PC-3 (cell line): ENCODE data around the genes NXPE1 and CADM1.

GRCh38 chr11:114196866-114197377, 99.3 kb upstream of the NNMT start:
- RAMPAGE, long total RNA, result no peak

- RAMPAGE, long total RNA, result no peak
Observed at GRCh38 chr11:114243670-114244450, 52.3 kb upstream of the NNMT start.

DNA sequence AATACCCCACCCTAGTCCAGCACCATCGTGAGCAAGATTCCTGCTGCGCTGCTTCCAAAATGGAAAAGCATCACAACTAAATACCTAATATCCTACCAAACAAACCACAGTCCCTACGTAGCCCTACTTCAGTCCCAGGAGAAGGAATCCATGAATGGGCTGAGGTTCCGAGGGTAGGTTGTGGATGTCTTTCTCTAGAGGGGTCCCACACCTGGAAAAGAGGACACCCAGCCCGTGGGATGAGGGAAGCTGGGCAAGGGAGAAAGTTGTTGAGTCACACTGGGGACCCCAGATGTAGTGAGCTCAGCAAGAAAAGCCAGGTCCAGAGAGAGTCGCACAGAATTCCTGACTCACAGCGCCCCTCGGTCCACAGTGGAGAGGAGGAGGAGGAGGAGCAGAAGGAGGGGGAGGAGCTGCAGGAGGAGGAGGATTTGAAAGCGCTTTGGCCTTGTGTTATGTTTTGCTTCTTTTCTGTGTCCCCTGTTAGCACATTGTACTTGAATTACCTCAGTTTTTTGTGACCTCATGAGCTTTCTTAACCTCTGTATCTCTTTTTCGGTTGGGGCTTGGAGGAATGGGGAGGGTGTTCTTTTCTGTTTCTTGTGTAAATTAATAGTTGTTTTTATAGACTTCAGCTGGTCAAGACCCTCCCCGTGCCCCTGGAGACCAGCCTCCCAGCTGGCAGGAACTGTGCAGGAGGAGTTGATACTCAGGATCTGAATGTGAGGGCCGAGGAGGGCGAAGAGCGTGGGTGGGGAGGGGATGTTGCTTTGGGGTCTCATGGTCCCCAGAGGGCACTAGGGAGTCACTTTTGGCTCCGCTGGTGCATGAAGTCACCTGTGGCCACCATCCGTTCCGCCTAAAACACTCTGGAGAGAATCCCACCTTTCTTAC, 44.6 kb upstream of the NNMT start:
- RAMPAGE, long total RNA, result no peak

DNA sequence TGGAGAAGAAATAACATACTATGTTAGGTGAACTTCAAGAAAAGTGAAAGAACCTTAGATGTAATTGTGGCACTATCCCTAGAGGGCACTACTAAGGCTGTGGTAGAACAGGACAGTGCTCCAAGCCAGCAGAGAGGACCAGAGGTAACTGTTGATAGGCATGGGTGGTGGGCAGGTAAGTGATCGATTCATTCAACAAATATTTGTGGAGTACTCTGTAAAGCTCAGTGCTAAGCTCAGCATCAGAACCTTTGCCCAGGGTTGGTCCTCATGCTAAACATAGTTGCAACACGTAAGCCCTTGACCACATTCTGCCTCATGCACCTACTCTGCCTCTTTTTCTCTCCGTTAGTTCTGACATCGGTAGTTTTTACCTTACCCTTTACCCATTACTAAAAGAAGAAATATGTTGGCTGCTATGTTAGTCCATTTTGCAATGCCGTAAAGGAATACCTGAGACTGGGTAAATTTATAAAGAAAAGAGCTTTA, 18.5 kb upstream of the NNMT start:
- RAMPAGE, long total RNA, result no peak

DNA sequence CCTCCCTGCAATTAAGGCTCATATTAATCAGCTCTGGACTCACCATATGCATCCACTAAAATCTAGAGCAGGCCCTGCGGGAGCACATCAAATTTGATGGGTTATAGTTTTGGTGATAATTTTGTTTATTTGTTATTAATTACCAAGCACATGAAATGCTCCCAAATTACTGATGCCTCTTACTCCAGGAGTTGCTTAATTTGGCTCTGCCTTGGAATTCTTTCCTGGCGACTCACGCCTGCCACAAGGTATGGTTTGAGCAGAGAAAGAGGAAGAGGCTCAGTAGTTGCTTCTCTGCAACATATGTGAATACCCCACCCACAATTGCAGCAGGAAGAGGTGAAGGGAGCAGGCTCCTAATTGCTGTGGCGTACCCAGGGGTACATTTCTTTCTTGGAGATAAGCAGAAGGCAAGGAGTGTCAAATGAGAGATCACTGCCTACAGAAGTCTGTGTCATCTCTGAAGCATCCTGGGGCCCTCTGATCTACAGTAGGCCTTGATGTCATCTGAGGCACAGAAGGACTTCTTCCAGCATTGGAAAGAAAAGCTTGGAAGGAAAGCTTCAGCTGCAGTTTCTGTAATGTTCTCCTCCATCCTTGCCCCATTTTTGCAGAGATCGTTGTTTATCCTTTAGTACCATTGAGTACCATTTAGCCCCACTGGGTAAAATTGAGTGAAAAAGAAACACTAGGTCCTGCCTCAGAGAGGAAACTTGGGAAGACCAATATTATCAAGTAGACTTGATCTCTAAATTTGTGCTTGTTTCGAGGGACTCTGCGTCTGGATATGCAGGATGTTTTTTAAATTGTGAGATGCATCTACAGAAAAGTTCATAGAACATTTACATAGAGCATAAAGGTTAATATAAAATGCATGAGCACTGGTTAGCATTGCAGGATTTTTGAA, 10.5 kb upstream of the NNMT start:
- RAMPAGE, long total RNA, result no peak

GRCh38 chr11:114321841-114322436, 25.7 kb downstream of the NNMT start:
- RAMPAGE, long total RNA, result no peak

DNA sequence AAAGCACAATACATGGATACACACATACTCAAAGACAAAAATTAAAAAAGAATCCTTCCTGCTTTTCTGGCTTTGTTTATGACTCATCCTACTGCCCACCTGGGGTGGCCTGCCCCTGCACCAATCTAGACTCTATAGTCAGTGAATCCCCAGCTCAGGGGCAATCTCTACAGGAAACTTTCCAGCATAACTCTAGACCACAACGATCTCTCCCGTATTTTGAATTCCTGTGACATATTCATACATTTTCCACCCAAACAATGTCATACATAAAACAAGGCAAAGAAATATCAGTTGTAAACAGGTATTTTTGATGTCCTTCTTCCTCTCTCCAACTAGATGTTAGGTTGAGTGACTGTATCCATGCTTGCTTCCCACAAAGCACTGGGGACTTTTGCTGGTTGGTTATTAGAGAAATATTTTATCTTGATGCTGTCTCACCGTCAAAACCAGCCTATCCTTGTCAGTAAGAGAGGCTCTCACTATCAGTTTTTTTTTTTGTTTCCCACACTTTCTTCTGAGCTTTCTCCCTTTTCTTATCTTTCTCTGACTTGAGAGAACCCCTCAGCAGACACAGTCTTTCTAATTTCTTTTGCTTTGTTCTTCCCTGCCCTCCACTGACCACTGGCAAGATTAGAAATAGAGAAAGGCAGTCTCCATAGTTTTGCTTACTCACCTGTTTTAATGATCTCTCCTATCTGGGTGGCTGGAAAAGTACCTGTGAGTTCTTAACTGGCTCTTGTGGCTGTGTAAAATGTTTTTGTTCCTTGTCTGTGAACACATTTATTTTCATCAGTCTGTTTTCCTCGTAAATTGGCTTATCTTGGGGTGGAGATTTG, at the start of gene NXPE1:
TSS of gene NXPE1 (minus strand) at position 760 of the 839 bp plus-strand sequence.
- RAMPAGE, long total RNA, result no peak

DNA sequence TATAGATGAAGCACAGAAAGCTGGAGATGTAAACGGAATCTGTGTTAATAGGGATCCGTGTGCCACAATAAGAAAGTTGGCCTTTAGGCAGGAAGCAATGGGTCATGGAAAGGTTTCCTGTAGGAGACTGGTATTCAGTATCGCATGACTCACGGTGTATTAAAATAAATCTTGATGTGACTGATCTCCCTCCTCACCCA, 118.5 kb downstream of the NXPE2 start:
- RAMPAGE, long total RNA, result no peak

DNA sequence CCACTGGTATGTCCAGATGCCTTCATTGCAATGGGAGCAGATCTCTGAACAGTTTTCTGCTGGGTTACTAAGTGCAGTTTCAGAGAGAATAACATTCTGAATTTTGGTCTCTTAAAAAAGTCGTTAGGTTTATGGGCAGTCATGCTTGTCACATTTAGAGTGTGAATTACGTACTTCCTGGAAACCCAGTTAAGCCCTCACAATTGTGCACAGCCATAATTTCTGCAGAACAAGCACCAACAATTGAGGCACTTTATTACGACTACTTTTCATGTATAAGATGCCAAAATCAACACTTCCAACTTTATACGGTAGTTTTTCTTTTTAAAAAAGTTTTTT, 247.4 kb downstream of the CADM1 start:
- RAMPAGE, long total RNA, result no peak

- RAMPAGE, long total RNA, result no peak
Observed at GRCh38 chr11:115503820-115504540, at the start of gene CADM1. TSS of gene CADM1 (minus strand) at chr11:115504415.

DNA sequence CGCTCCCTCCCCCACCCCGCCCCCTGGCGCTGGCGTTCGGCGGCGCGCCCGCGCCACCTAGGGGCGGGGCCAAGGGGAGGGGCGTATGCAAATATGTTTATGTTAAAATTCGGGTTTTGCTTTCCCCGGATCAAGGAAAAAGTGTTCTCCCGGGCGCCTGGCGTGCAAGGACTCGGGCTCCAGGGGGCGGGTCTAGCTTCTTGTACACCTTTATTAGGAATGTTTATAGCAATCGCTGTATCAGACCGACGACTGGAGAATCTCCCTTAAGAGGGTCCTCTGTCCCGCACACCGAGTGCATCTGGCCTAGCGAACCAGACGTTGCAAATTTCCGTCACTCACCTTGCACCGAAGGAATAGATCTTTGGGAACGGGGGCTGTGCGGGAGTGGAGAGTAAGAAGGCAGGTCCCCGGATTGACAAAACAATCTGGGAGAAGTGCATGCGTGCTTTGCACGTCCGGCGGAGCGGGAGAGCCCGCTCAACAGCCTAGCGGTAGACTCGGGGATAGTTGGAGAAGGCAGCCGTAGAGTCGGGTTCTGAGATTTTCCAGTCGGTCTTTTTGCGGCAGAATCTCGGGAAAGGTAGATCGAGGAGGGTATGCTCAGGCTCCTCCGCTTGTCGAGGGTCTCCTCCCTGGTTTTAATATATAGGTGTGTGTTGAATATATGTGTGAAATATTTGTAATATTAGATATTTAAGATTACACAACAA, 482 bp upstream of the CADM1 start:
- RAMPAGE, long total RNA, result no peak

GRCh38 chr11:116192631-116193181, 580.1 kb downstream of the BUD13 start:
- RAMPAGE, long total RNA, result no peak

DNA sequence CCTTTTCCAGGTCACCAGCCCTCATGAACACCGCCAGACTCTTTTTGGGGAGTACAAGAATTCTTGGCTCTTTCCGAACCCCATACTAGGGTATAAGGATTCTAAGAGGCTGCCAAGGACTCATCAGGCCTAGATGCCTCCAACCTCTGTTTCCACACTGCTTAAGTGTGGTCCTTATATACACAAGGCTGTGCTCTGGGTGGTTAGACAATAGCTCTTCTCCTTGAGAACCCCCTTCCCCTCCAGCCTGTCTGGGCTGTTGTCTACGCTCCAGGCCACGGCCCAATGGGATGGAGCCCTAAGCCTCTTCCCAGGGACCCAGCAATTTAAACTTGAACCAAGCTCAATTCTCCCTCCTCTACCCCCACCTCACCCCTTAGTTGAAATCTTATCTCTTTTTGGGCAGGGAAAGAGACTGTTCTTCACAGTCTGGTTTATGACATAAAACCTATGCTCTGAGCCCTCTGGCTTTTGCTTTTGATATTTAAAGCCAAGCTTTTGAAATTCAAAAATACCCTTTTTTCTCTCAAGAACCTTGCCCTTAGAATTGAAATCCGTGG, 327.3 kb downstream of the BUD13 start:
- RAMPAGE, long total RNA, result no peak

DNA sequence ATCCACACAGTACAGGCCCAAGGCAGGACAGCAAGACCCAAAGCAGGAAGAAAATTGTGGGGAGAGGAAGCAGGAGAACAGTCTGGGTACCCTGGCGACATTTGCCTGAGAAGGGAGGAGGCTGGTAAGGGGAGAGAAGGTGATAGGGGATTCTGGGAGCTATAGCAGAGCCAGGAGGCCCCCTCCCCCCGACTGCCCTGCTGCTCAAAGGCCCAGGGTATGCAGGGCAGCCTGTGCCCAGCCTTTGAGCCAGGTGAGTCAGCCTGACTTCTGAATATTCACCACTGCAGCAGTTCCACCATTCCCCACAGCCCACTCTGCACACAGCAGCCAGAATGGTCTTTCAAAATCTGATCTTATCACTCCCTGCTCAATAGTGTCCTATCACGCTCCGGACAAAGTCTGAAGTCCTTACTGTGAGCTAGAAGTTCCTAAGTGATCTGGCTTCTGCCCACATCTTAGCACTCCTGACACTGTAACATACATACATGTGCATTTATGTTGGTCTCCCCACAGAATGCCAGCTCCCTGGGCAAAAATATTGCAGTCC, 111.8 kb downstream of the BUD13 start:
- RAMPAGE, long total RNA, result no peak

DNA sequence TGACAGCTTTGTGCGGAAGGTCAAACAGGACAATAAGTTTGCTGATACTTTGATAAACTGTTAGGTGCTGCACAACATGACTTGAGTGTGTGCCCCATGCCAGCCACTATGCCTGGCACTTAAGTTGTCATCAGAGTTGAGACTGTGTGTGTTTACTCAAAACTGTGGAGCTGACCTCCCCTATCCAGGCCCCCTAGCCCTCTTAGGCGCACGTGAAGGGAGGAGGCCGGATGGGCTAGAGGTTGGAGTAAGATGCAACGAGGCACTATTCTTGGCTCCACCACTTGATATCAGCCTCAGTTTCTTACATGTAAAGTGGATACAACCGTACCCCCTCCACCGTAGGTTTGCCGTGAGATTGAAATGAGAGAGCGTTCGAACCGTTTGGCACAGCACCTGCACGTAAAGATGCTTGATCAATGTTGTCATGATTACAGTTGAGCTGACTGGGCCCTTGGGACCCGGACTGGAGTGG, 3.6 kb downstream of the APOC3 start:
- RAMPAGE, long total RNA, result no peak

GRCh38 chr11:116849931-116850874, 12.8 kb upstream of the APOA1 start:
- RAMPAGE, long total RNA, result no peak

DNA sequence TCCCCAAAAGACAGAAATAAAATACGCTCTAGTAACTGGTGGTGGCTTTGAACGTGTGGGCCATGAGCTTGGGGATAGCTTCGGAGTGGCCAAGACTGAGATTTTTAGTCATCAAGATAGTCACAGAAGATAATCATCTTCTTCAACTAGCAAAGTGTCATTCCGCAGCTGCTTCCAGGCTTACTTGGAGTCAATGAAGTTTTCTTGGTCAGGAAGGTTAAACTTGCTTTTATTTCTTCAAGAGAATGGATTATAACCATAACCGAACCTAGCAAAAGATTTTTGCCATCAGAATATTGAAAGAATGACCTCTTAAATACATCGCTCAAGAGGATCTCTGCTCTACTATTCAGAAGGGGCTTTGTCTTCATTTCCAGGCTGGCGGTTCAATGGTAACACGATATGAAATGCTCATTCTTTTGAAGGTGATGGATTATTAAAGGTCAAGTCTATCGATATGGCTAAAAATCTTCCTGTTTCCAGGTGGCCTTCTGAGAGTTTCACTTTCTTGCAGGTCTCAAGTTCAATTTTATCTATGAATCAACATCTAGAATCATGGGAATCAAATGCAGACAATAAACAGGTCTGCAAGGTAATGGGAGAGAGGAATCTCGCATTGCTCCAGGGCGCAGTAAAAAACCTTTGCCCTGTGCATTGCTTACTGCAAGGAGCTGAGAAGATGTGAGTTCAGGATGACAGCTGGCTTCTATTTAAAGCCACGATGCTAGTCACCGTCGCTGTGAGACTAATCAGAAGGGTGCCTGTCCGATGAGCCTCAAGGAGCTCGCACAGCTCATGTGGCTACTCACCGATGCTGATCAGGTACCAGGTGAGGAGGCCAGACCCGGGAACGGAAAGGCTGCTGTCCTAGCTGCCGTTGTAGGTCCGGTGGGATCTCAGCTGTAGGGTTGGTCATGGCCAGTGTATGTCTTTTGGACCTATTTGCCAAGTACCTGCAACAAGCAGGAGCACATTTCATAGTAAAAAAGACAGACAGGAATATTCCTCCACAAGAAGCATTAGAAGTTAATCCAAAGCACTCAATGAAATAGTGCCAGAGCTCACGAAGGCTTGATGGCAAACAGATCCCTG, 30.1 kb upstream of the APOA1 start:
- RAMPAGE, long total RNA, result no peak

DNA sequence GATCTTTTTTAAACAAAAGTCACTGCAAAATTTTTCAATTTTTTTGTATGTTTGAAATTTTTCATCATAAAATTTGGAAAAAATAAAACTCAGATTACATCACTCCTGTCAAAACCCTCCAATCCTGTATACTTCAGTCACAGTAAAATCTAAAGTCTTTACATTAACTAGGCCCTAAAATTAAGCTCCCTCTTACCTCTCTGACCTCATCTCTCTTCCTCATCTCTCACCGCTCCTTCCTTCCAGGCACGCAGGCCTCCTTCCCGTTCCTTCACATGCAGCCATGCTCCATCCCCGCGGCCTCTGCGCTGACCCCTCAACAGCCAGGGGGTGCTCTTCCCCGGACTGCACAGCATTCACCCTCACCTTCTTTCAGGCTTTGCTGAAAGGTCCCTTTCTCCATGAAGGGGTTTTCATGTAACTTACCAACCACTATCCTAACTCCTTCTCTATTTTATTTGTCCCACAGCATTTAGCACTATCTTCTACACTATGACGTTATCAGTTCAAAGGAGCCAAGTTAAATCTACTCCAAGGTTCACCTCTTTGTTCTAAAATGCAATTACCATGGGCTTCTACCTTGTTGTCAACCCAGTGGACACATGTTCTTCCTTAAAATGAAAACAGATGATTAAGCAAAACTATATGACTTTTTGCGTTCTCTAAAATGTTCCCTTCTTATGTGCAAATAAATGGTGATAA, 57.7 kb upstream of the APOA1 start:
- RAMPAGE, long total RNA, result no peak

DNA sequence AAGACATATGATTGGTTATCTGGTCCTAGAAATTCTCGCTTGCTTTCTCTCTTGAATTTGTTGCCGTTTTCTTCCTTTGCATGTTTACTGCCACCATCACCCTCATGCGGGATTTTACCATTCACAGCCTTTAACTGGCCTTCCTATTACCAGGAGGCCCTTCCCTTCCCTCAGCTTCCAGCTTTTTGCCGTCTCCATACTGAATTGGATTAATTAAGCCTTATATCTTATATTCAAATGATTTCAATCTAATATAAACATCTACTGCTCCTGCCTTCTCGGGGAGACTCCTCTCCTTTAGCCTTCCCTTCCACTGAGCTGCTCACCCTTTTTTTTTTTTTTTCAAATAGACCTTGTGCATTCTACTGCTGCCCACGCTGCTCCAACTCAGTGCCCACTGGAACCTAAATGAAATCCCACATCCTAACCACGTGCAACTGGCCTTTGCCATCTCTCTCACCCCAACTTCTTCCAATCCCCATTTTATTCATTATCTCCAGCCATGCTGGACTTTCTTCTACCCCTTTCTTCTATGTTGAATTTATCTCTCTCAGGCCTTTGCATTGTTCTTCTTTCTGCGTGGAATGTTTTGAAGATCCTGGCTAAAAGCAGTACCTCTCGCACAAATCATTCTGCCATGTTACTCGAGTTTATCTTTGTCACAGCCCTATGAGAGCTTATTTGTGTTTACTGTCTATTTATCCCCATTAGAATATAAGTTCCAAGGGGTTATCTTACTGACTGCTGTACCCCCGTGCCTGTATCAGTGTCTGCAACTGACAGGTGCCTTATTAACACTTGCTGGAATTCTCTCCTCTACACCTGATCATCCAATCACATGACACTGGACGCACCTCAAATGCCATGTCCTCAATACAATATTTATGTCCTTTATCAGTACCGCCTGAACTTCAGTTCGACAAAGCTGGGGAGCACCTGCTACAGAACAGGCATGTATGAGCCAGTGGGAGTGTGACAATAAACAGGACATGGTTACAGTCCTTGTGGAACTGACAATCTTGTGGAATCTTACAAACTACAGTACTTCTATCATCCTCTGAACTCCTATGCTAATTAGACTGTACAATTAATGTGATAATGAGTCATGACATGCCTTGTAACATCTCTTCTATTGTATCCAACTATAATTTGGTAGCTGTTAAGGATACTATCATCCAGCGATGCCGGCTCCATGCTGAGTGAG, 82.8 kb upstream of the APOA1 start:
- RAMPAGE, long total RNA, result no peak

DNA sequence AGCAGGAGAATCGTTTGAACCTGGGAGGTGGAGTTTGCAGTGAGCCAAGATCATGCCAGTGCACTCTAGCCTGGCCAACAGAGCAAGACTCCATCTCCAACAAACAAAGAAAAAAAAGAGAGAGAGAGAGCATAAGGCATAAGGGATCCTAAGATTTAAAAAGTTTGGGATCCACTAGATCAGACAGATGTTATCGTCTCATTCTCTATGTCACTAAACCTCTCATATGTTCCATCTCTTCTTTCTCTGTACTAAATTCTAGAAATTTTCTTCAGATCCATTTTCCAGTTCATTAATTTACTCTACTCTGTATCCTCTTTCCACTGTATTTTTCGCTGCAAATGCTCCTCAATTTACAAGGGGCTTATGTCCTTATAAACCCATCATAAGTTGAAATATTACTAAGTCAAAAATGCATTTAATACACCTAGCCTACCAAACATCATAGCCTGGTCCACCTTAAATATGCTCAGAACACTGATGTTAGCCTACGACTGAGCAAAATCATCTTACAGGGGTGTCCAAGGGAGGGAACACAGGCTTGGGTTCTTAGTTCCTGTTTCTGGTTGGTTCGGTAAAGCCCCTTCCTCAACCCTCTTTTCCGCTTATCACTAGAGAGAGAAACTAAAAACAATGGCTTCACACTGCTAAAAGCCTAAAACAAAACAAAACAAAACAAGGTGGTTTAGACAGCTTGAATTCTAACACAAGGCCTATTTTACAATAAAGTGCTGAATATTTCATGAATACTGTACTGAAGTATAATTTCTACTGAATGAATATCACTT, 118.3 kb downstream of the SIK3 start:
- RAMPAGE, long total RNA, result no peak